Jejunum (tissue), 1 donor: ENCODE measurements around a stretch of chr9.

GRCh38 chr9:137919596-137920093, 42.1 kb downstream of the CACNA1B start:
- PRO-cap, result no peak

DNA sequence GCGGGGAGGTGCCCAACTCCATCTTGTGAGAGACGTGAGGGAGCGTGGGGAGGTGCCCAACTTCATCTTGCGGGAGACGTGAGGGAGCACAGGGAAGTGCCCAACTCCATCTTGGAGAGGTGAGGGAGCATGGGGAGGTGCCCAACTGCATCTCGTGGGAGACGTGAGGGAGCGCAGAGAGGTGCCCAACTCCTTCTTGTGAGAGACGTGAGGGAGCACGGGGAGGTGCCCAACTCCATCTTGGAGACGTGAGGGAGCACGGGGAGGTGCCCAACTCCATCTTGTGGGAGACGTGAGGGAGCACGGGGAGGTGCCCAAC, 235.2 kb downstream of the CACNA1B start:
- PRO-cap, result no peak